ENCODE measurements around a stretch of chr18.

DNA sequence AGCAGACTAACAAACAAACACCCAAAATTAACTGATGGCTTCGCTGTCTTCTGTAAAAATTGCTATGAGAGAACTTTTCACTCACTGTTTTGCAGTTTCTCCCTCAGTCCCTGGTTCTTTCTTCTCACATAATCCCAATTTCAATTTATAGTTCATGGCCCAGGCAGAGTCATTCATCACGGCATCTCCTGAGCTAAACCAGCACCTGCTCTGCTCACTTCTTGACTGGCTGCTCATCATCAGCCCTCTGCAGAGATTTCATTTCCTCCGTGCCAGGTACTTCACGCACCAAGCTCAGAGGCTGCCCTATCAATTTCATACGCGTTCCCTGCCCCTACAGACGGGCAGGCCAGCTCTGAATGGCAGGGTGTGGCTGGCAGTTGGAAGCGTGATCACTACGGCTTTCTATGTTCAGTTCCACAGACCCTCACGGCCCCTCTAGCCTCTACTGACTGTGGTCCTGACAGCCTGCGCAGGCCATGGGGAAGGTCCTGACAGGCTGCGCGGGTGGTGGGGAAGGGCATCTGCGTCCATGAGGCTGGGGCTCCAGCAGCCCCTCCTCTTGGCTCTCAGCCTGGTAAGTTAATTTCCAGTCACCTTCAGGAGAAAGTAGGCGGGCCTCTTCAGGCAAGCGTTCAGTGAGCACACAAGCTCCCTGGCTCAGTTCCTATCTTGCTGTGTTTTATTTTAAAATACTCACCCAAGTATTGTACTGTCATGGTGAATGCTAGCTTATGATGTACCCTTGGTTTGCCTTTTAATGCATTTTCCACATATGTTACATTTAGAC, 154.7 kb downstream of the ZNF236 start:
- PRO-cap, result no peak

DNA sequence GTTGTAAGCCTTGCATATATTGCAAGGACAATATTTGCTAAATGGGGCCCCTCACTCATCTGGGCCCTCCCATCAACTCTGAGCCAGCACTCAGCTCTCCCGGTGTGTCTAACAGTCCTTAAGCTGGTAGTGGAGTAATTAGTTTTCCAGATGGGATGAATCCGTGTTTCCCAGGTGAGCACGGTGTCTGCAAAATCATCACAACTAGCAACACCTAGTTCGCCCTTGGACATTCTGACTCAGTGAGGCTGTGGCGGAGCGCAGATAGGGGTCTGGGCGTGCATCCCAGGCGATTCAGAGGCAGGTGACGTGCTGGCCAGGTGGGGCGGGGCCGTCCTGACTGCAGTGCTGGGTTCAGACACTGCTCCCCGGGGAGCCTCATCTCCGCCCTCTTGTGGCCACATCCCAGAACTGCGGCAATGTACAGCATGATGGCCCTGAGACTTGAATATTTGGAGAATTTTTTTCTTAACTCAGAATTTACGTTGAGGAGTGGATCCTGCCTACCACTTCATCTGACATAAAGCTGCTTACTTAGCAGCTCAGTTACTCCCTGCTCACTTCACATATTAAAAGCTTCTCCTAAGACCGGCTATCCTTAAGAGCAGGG, 149.4 kb downstream of the MBP start:
- PRO-cap, result unidirectional peak, minus-strand start at position 236 of the sequence

GRCh38 chr18:77056263-77057118, 76.1 kb downstream of the MBP start:
- PRO-cap, result no peak

GRCh38 chr18:77061830-77062152, 70.8 kb downstream of the MBP start:
- PRO-cap, result no peak

DNA sequence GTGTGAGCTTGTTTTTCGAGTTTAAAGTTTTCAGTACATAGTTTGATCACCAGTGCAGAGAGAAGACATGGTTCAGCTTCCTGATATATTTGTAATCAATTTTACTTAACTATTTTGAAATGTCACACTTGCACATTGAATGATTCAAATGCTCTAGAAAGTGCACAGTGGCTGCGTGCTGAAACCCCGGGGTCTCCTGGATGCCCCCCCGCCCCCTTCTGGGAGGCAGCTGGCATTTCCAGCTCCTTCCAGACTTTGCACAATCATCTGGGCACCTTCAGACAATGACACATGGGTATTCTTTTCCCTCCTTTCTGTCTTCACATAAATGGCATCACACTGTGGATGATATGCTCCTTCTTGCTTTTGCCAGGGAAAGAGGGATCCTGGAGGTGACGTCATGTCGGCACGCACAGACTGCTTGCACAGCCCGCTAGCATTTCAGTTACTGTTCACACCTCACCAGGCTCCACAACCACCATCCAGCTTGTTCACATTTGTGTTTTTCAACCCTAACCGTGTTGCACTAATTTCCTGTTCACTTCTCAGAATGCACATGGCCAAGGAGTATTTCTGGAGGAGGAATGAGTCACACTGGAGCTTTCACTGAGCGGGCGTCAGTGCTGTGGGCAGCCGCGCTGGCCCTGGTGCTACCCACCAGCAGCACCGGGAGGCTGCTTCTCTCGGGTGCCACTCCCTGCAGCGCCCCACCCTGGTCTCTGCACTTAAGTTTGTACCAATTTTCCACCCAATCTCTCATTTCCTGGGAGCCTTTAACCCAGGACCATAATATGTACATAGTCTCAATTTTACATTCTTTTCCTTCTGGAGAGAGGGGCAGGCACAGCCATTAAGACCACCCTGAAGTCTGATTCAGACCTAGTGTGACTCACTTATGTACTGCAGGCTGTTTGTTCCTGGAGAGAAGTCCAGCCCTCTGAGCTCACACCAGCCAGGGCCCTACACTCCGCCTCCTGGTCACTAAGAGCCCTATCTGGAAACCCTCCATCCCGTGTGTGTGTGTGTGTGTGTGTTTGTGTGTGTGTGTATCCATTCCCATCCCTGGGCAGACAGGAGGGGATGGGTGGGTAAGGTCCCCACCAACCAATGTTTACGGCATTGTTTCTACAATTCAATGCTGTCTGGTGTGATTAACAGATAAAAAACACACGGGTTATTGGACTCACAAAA, 65.2 kb downstream of the MBP start:
- PRO-cap, result no peak

GRCh38 chr18:77086052-77086497, 46.5 kb downstream of the MBP start:
- PRO-cap, result no peak

DNA sequence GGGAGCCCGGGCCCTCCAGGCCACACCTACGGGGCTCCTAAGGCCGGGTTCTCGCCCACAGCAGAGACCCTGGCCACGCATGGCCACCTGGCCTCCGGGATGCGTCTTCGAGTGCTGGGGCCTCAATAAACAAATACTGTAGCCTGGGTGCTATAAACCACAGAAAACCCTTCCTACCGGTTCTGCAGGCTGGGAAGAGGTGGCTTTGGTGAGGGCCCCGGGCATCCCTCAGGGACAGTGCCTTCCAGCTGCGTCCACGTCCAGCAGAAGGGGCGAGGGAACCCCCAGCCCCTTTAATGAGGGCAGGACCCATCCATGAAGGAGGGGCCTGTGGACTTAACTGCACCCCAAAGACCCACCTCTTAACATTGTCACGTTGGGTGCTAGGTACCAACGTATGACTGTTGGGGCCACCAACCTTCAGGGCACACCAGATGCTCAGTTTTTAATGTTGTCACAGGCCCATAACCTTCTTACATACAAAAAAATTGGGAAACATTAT, 44.5 kb downstream of the MBP start:
- PRO-cap, result no peak

DNA sequence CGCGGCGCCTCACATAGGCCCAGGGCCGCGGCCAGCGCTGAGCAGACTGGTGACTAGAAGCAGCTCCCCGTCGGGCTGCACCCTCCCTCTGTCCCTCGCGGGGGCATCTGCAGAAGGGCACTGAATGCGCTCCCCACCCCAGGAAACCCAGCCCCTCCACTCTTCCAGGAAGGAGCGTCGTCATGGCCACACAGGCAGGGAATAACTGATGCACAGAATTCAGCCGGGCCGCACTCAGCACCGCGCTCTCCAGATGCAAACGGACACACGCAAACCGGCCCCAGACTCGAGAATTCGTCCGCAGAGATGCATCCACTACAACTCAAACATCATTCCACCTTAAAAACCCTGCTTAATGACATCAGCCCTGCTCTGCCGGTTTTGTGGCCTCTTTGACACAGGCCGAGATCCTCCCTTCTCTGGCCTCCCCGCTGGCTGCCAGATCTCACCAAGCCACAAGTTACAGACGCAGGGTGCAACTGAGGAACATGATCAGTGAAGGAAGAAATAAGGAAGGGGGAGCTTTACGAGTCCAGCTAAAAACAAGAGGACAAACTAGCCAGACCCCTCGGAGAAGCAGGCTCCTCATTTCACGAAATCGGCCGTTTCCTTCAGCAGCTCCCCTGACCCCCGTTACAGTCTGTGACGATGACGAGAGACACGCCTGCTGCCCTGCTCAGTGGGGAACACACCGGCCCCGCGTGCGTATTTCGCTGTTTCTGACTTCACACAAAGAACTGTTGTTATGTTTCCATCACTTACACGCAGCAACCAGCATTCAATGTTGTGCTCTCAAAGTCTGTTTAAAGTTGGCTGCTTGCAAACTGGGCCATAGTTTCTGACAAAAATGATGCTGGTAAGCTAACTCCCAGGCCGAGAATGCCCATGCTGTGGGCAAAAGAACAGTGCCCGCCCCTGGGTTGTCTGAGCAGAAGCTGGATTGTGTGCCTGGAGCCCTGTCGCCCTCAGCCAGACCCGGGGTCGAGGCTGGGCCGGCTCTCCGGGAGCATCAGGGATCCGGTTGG, 40.1 kb downstream of the MBP start:
- PRO-cap, result no peak

- PRO-cap, result no peak
Observed at GRCh38 chr18:77103978-77104632, 28.5 kb downstream of the MBP start.

DNA sequence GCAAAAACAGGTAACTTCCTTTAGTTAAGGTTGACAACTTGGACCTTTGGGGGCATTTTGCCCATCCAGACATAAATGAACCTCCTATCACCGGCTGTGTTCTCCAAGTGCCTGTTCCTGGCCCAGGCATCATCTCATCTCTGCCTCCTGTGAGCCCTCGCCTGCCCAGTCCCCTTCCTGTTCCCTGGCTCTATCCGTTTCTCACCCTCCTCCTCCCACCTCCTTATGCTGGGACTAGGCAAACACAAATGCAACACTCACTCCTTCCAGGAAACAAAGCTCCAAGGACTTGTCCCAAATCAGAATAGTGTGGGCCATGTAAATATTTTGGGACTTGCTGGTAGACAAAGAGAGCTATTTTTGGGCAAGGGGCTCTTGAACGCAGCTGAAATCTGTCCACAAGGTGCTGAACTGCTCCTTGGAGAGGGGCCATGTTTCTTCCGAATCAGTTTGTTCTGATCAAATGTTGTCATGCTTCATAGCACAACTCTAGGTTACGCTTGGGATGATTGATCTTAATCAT, 25.3 kb downstream of the MBP start:
- PRO-cap, result no peak

DNA sequence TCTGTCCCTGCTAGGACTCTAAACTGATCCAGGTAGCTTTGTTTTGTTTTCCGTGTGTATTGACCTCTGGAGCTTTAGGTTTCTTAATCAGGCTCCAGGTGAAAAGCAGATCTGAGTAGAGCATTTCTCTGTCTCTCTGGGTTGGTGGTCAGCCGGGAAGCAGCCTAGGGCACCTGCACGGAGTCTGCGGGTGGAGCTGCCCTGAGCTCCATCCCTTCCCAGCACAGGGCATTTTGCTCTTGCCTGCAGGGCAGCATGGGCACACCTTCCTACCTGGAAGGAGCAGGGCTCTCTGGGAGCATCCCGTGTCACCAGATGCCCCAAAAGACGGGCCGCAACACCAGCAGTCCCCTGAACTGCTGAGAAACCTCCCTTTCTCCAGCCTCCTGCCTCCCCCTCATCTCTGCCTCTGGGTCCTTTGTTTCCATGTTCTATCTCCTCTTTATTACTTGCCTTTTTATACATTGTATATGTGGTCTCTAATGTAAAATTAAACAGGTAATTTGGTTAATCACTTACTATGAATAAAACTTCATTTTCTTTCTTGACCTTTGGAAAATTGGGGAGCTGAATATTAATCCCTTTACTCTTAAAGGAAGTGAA, 8.7 kb downstream of the MBP start:
- PRO-cap, result no peak

DNA sequence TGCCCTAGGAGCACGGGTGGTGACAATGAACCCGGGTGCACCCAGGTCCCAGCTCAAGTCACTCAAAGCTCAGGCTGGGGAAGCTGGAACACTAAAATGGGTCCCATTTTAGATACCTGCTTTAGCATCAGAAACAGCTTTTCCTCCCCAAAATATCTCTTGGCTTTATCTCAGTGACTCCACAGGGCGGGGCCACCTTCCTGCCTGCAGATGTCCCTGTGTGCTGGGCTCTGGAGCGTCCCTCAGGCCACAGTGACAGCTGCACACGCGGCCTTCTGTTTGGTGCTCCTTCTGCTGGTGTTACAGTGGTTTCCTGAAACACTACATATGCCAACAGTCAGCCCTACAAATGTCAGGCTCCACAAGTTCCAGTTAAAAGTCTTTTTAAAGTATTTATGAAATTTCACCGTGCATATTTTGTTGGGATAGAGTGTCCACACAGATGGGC, 1.5 kb upstream of the MBP start:
- PRO-cap, result no peak

- PRO-cap, result no peak
Observed at GRCh38 chr18:78406646-78406977, 573.0 kb upstream of the SALL3 start.

- PRO-cap, result unidirectional peak, plus-strand start at chr18:78510483
Observed at GRCh38 chr18:78510236-78510733, 469.3 kb upstream of the SALL3 start.

DNA sequence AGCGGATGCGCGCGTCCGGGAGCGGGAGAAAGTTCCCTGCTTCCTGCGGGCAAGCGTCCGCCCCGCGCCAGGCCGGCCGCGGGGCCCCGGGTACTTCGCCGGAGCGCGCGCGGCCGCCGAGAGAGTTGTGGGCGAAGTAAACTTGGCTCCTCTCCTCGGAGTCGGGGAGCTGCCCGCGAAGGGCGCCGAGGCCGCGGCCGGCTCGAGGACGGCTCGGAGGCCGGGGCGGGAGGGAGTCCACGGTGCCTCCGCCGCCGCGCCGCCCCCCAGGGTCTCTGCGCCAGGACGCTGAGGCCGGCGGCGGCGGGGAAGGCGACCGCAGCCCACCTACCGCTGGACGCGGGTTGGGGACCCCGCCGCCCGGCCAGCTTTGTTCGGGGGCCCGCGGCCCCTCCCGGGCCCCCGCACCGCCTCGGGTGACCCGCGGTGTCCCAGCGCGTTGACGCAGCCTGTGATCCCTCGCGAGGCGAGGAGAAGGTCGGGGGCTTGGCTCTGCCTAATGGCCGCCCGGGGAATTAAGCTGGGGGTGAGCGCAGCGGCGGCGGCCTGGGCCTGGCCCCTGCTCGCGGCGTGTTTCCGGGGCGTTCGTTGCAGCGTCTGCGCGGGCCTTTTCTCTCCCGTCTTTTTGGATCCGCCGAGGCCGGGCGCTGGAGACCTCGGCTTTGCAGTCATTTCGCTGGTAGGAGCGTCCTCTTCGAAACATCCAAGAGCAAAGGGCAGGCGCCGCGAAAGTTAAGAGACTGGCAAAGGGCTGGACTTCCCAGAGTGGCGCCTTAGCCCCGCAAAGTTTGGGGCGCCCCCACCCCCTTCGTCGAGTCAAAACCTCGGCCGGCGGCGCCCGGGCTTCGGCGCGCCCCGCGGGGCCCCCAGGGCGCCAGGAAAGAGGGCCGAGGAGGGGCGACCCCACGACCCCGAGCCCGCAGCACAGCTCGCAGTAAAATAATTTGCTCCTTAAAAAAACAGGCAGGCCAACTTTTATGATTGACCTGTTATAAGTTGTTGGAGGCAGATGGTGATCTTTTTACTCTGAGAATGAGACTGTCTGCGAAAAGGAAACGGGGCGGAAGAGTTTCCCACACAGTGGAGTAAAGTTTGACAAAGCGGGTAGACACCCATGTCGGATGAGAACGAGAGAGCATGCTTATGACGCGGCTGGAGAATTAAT, 1.2 kb downstream of the SALL3 start:
- PRO-cap, result no peak

DNA sequence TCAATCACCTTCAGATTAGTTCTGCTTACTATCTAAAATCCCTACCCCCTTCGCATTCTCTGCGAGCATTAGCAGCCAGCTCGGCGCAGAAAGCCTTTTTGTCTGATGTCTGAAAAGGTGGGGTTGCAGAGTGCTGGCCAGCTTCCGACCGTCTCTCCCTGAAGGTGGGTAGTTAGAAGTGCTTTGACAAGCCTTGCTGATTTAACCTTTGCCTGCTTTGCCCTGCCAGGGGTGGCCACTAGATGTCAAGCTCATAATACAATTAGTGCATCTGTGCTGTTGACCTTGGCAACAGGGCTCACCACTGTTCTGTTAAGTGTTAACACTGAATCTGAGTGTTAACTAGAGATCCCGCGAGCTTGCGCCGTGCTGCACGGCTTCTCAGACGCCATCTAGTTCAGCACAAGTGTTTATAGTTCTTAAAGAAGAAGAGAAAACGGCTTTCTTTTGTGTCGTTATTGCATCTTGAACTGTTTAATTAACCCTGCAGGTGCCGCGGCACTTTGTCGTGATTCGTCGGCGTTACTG, 5.4 kb downstream of the SALL3 start:
- PRO-cap, result no peak

GRCh38 chr18:78999975-79000406, 20.4 kb downstream of the SALL3 start:
- PRO-cap, result no peak

- PRO-cap, result no peak
Observed at GRCh38 chr18:79068129-79068923, 868 bp upstream of the ATP9B start.

DNA sequence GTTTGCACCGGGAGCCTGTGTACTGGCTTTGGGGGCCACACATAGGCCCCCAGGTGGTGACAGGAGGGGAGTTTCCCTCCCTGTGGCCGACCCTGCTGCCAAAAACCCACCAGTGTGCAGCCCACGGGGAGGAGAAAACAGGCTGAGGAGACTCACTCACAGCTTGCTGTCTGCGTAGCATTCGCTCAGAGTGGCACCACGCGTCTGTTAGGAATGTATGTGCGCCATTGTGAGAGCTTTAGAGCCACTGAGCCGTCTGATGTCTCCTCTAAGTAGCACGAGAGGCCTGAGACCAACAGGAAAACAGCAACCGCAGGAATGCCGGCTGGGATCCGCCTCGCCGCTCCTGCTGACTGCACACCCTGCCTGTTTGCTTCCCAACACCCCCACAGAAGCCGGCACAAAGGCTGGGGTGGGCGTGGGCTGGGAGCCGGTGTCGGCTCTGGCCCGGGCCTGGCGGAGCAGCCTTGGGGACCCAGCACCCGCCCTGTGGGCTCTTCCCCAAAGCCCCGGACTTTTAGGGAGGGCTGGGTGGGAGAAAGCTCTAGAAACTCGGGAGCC, 89.4 kb downstream of the NFATC1 start:
- PRO-cap, result no peak

- PRO-cap, result unidirectional peak, plus-strand start at chr18:79487733
Observed at GRCh38 chr18:79487651-79487921, 91.9 kb downstream of the NFATC1 start.

All from bronchial lymph node (tissue), 1 donor.